Hematopoietic multipotent progenitor cell (in vitro differentiated cells): Measurements from ENCODE around the gene SLC39A6.

DNA sequence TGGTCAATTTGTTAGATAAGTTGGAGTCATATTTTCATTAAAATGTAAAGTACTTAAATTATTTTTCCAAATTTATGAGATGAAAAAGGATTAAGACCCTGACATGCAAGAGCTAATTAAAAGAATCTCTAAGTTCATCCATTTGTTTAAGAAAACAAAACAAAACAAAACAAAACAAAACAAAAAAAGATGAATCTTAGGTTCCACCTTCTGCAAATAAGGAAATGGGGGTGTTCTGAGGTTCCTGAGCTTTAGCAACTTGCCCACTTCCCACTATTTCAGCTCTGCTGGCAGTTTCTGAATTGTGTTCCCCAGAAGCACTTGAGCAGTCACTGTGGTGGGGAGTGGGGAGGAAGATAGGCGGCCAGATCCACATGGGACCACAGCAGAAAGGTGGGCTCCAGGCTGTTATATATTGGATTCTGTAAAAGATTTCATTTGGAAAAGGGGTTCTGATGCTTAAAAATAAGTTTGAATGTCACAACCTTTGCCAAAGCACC lies 20.3 kb downstream of the INO80C start:
- CAGE, long polyA plus RNA = no peak

DNA sequence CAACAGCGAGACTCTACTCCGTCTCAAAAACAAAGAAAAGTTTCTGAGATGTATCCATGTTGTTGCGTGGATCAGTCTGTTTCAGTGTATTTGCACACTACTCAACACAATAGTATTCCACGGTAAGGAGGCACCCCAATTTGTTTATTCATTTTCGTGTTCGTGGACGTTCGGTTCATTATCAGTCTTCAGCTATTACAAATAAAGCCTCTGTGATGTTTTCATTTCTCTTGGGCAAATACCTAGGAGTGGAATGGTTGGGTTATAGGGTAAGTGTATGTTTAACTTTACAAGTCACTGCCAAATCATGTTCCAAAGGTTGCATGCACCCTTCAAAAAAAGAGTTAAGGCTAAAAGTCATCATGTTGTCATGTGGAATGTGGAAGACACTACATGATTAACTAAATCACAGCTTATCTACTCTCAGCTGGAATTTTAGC lies 15.9 kb downstream of the INO80C start:
- CAGE, long polyA plus RNA = no peak

- CAGE, long polyA plus RNA = no peak
Measured at GRCh38 chr18:35582887-35583676, 1.5 kb downstream of the GALNT1 start.

GRCh38 chr18:35695434-35696365 lies 114.2 kb downstream of the GALNT1 start:
- CAGE, long polyA plus RNA = no peak

DNA sequence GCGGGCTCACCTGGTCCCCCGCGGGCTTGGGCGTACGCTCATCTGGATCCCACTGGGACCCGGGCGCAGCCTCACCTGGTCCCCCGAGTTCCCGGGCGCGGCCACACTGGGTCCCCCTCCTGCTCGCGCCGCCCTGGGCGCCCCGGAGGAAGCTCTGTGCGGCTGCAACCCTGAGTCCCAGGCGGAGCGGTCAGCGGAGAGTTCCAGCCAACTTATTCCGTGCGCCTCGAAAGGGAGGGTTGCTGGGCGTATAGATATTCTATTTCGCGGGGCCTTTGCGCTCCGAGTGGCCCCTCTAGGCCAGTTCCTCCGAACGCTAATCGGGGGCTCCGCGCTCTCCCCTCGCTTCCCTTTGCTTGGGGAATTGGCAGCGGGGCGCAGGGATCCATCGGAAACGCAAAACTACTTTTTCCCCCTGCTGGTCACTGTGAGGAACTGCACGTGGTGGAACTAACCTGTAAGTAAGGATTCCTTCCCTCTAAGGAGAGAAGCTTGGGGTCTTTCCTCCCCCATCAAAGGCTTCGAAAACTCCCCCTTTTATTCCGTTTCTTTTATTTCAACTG lies 22.2 kb upstream of the C18orf21 start:
- CAGE, long polyA plus RNA = no peak

- CAGE, long polyA plus RNA = no peak
Measured at GRCh38 chr18:36128843-36129602, at the start of gene SLC39A6. TSS of gene SLC39A6 (minus strand) at chr18:36129340.

GRCh38 chr18:36130849-36131182 lies 1.1 kb downstream of the ELP2 start:
- CAGE, long polyA plus RNA = no peak

- CAGE, long polyA plus RNA = no peak
Measured at GRCh38 chr18:36157125-36157780, 27.6 kb downstream of the ELP2 start.

DNA sequence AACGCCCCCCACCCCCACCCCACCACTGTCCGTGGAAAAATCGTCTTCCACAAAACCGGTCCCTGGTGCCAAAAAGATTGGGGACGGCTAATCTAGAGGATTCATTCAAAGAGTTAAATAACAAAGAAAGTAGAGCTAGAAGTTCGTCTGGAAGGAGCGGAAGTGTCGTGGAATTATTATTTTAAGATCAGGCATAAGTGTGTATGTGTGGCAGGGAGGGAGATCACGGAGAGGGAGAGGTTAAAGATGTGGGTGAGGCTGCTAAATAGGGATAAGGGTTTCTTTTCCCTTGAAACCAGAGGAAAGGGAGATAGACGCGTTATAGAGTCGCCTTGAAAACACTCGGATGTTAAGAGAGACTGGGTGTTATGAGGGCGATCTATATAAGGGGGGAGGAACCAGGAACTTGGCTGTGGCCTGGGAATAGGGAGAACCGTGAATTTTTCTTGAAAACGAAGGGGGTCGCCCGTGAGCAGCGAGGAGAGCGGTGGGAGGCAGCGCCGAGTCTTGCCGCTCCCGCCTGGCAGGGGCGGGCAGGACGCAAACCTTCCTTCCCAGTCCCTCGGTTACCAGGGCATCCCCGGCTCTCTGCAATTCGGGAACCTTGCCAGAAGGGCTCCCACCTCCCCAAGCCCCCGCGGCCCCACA lies 1.1 kb upstream of the FHOD3 start:
- CAGE, long polyA plus RNA = no peak

GRCh38 chr18:36543886-36544742 lies 246.6 kb downstream of the FHOD3 start:
- CAGE, long polyA plus RNA = no peak

- CAGE, long polyA plus RNA = no peak
Measured at GRCh38 chr18:37112135-37112395, 283.1 kb downstream of the KIAA1328 start.

GRCh38 chr18:41695443-41695991 lies 259.5 kb upstream of the PIK3C3 start:
- CAGE, long polyA plus RNA = no peak

DNA sequence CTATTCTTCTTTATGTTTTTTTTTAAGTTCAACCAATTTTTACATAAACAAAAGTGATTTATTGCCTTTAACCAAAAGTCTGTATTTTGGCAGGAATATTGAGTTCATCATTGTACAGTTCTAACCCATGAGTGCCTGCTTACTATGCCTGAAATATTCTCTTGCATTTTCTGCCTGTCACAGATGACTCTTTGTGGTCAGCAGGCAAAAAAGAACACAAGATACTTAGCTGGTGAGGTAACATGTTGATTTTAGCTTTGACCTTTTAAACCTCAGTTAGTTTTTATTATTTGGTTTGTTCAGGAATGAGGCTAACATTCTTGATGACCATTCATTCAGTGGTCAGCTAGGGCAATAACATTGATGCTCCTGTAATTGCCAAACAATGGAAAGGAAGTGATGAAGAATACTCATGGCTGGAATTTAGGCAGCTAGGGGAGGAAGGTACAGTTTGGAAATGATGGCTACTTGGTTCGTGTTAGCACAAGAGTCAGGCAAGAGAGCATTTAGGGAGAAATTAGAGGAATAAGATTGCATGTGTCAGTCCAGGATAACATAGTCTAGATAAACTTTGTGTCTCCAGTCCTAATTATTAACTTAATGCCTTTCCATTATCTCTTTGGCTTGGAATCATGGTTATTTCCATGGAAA lies 491.2 kb downstream of the PIK3C3 start:
- CAGE, long polyA plus RNA = no peak

GRCh38 chr18:44725599-44726085 lies 45.0 kb downstream of the SETBP1 start:
- CAGE, long polyA plus RNA = no peak

GRCh38 chr18:44728255-44728789 lies 47.6 kb downstream of the SETBP1 start:
- CAGE, long polyA plus RNA = no peak

DNA sequence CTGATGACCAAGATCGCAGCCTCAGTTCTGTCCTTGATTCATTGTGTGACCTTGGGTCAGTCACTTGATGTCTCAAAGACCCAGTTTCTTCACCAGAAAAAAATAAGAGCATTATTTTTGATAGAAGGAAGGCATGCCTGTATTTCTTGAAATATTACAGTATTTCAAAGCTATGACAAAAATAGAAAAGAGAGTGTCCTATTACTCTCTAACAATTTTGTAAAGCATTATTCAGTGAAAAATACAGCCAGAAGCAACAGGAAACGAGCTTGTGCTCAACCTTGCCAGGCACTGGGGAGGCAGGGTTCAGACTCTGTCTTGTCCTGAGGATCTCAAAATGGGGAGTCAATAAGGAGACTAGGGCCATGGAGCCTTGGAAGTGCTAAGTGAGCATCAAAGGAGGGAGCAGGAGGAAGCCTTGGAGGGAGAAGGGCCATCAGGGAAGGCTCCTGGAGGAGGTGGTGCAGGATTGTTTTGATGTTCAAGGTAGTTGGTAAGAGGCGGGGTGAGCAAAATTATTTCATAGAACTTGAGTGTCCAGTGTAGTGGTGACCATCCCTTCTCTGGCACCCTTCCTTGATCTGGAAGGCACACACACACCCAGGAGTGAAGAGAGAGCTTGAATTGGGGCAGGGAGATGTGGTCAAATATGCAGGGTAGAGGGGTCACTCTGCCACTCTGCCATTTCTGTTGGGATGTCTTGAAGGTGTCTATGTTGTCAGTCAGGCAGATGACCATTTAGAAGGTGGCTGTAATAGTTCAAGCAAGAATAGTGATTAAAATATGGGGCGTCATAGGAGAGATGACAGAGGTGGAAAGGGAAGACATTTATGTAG lies 64.9 kb downstream of the SETBP1 start:
- CAGE, long polyA plus RNA = no peak

GRCh38 chr18:44925030-44925668 lies 244.5 kb downstream of the SETBP1 start:
- CAGE, long polyA plus RNA = no peak

- CAGE, long polyA plus RNA = no peak
Measured at GRCh38 chr18:45239030-45239357, 376.3 kb upstream of the SLC14A2 start.

DNA sequence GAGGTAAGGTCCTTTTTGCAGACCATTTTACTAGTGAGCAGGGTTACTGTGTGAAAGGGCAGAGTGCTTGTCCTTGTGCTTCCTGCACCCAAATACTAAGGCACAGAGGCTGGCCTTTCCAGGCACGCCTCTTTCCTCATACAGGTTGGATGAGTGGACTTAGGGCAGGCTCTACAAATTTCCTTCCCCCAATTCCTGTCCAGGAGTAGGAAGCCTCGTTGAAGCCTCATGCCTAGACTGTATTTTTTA lies 288.7 kb upstream of the SLC14A2 start:
- CAGE, long polyA plus RNA = no peak

- CAGE, long polyA plus RNA = no peak
Measured at GRCh38 chr18:45449441-45449853, 165.8 kb upstream of the SLC14A2 start.